Metanephros (tissue), 2 donors: ENCODE measurements around a stretch of chr1.

DNA sequence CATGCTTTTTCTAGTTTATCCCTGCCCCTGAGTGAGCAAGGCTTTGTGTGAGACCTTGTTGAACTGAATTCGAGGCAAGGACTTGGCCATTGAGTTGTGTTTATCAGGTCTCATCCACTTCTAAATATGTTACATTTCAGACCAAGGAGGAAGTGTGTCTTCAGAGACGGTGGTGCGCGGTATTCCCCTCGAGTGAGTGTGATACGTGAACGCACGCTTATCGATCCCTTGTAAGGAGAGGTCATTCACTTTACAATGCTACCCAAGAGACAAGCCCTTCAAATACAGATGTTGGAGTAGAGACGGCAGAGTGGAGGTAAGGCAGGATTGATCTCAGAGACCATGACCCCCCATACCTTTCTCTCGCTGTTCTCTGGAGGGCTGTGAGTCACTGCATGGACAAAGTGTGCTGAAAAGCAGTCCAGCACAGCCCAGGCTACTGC is 16.5 kb upstream of the MTARC1 start:
- RAMPAGE, long total RNA = no peak

GRCh38 chr1:220785850-220786640 is 668 bp upstream of the MTARC1 start:
- RAMPAGE, long total RNA = no peak

DNA sequence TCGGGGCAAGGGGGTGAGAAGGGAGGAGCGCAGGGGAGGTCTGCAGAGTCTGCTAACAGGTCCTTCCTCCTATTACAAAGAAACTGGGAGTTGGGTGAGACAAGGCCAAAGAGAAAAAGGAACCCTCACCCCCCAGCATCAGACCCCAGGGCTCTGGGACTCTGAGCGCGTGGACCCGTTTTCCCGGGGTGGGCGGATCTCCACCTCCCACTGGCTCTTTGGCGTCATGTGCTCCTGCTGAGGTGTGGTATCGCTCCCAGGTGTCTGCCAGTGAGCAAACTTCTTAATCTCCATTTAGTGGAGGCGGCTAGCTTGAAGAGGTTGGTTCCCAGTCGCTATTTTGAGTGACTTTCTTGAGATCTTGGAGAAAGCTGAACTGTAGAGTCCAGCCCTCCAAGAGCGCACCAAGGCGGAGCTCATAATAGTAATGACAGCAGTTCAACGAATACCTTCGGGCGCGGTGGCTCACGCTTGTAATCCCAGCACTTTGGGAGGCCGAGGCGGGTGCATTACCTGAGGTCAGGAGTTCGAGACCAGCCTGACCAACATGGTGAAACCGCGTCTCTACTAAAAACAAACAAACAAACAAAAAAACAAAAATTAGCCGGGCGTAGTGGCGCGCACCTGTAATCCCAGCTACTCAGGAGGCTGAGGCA is 674 bp downstream of the MTARC1 start:
- RAMPAGE, long total RNA = no peak

DNA sequence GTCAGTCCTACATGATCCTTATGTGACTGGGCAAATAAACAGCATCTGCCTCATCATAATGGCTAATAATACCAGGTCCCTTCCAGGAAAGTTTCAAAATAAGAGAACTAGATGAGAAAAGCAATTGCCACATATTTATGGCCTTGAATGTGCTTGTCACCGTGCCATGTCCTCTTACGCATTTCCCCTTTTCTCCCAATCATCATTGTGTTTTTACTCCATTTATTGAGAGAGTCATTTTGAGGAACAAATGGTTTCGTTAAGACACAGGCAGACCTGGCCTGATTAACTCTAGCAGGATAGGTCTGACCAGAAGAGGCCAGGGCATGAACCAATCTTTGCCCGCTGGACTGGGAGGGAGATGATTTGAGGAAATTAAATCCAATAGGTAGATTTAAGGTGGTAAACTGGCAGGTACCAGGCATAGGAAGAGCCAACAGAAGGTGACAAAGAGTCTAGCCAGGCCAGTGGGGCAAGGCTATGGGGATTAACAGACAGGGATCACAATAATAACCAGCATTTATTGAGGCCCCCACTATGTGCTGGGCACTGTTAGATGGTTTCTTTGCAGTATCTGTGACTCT is 121.4 kb downstream of the HLX start:
- RAMPAGE, long total RNA = no peak

DNA sequence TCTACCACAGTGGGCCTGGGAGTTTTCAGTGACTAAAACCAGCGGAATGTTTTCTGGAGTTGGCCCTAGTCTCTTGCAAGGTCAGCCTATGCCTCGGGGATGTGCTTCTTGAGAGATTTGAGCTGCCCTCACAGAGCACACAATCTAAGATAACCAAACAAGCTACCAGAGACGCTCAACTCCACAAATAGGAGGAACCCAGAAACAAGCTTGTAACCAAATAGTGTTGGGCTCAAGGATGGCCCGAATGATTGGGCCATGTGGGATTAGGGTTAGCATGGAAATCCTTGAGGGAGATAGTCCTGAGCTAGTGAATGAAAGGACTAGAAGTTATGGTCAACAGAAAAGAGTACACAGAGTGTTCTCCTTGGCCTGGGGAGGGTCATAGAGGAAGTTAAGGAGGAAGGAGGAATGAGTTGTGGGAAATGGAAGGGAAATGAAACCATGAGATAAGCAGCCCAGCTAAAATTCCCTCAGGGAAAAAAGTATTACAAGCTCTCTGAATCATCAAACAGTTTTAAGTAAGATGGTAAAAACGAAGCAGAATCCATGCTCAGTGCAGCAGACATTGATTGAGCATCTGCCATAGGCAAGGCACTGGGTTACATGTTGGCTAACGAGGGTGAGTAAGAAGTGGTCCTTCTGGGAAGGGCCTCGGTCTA is 219.1 kb downstream of the HLX start:
- RAMPAGE, long total RNA = no peak

DNA sequence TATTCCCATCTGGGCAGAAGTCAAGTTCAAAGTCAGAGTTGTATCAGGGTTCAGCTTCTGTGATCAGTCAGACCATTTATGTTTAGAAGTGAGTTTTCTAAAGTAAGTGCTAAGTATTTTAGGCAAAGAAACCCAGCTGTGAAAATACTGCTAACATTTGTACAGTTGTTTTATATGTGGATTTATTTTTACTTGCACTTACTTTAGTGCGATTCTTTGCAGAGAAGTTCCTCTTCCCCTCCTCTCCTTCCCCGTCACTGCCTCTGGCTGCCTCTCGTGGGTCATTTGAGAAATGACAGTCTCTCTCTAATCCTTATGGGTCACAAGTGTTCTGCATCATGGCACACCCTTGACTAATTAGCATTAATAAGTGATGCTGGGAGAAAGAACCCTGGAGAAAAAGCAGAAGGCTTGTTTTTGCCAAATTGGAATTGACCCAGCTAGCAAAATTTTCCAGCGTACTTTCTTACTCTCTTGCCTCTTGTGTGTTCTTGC is 301.3 kb downstream of the DUSP10 start:
- RAMPAGE, long total RNA = no peak

- RAMPAGE, long total RNA = no peak
These were observed 189.1 kb downstream of the DUSP10 start for GRCh38 chr1:221552731-221553304.

DNA sequence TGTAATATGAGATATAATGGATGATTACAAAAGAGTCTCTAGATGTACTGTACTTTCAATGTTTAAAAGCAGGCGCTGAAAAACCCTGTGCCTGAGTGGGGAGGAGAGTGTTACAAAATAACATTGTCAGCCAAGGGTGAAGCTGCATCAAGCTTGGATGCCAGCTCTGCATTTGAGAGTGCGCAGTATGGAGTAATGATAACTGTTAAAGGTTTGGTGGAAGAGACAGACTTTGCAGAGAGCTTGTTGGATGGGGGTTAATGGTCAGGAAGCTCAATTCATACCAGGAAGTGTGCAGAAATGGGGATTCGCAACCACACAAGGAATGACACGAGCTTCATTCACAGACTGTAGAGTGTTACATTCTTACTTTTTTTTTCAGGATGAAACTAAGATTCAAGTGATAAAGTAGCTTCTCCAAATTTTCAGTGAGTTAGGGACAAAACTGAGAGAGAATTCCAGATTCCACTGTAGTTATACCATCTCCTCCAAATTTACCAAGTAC is 120.7 kb downstream of the DUSP10 start:
- RAMPAGE, long total RNA = no peak

DNA sequence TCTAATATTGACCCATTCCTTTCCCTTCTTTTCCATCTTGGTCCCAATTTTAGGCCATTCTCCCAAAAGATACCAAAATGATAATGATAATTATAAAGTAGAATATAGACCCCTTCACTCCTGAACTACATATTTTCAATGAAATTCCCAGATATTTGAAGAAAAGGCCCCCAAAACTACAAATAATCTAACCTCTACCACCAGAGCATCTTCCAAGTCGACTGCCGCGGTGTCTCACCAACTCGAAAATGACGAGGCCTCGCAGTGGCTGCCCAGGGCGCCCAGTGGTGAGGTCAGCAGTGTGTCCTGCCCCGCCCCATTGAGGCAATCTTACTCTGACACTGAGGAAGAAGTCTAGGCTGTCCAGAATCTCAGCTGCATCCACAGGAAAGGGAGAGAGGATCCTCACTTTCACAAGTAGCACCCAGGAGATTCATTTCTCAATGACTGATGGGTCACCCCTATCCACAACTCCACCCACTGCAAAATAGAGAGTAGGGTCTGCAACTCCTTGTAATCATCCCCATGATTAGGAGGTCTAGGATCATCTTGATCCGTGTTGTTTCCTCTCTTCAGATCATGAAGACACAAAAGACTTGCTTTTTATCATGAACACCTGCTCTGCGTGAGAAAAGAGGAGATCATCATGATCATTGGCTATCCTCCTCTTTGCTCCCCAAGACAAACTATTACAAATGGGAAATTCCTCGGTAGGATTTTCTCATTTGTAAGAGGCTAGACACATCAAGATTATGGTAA is 5.1 kb downstream of the DUSP10 start:
- RAMPAGE, long total RNA = no peak

- RAMPAGE, long total RNA = no peak
These were observed 223.3 kb upstream of the DUSP10 start for GRCh38 chr1:221965126-221965699.

DNA sequence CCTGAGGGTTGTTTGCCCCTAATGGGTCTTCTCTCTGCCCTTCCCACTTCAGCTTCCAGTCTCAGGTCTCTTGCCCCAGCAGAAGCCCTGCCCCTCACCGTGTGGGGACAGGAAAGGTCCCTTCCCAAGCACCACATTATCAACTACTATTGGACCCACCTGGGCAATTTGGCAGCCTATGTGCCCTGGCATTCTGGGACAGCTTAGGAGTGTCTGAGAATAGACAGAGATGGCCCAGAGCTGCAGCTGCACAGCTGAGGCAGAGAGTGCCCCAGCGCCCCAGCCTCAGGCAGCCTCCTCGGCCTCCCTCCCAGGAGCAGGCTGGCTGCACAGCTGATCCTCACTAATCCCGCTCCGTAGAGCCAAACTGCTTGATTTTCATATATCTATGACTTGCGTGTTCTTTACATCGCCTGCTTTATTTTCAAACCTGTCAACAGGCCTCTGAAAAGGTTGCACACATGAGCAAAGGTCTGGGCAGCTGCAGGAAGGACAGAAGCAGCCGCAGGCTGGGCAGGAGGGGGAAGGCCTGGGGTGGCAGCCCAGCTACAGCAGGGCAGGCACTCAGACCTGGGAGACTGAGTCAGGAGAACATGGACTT is 301.5 kb upstream of the DUSP10 start:
- RAMPAGE, long total RNA = no peak

DNA sequence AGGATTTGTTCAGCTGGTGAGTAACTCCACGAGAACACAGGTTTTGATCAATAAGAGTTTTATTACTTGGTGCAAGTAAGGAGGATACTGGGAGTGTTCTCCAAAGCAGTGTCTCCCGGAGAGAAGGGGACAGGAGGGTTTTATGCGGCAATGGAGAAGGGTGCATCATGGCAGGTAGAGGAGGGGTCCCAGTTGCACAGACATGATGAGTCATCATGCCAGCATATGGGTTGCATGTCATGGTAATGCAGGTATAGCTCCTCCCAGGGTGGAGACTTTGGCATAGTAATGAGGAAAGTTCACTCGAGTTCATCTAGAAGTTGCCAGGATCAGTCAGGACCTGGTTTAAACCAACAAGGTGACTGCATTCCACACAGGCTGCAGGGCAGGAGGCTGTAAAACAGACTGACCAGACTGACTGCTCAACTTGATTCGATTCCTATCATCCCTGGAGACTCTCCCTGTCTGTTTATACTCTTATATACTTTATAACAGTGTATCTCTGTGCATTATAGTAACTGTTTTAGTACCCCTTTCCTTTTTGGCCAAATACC is 355.7 kb upstream of the DUSP10 start:
- RAMPAGE, long total RNA = no peak

DNA sequence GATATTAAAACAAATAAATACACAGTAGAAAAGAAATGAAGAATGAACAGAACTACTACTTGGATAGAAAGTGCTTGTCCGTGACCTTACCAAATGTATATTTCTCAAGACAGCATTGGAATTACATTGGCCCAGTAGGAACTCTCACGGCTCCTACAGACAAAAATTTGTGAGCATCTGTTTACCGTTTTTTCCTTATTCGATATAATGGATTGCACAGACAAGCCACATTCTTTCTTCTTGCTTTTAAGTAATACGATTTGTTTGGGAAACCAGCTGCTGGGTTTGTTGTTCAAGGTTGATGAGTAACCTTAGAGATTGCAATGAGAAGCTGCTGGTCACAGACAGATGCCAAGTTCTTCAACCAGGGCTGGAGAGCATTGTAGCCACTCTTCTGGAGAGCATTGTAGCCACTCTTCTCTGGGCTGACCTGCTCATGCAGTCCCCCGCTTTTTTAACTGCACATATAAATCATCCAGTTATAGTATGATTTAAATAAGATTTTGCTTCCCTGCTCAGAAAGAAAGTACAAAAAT is 1.4 kb upstream of the MIA3 start:
- RAMPAGE, long total RNA = no peak

DNA sequence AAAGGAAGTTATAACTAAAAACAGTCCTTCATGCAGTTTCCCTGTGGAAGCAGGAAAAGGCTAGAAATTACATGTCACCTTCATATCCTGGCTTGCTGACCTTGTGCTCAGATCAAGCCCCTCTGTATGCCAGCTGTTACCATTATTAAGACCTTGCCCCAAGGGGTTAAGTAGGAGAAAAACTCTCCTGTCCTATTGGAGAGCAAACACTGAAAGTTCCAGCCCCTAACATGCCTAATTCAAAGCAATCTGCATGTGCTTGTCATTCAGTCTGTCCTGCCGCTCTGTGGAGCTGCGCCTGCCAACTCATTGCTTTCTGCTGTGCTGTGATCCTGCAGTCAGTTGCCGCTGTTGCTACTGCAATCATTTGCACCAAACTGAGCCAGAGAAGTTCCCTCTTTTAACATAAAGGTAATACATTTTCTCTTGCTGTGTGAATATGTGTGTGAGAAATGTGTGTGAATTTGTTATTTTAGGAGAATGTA is 113.4 kb downstream of the DISP1 start:
- RAMPAGE, long total RNA = no peak

DNA sequence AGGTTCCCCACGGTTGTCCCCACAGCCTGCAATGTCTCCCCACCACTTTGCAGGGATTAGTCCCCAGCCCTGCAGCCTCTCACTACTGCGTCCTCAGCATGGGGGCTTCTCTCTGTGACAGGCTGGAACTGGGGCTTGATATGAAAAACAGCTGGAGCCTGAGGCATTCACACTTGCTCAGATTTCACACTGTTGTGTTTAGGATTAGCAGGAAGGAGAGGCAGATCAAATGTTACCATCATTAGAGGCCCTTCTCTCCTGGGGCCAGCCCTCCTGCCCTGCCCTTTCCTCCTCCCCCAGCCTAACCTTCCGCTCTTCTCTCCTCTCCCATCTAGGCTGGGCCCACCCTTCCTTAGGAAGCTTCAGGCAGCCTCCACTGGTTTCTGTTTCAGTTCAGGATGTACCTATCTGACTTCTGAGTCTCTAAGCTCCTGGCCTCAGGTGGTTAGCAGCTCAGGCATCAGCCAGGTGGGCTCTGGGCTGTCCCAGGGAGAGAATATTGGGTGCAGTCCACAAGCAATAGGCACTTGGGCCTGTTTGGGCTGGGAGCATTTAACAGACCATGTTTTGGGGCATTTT is 119.9 kb downstream of the TLR5 start:
- RAMPAGE, long total RNA = no peak

- RAMPAGE, long total RNA = no peak
These were observed 5.5 kb downstream of the TLR5 start for GRCh38 chr1:223137410-223138060.

DNA sequence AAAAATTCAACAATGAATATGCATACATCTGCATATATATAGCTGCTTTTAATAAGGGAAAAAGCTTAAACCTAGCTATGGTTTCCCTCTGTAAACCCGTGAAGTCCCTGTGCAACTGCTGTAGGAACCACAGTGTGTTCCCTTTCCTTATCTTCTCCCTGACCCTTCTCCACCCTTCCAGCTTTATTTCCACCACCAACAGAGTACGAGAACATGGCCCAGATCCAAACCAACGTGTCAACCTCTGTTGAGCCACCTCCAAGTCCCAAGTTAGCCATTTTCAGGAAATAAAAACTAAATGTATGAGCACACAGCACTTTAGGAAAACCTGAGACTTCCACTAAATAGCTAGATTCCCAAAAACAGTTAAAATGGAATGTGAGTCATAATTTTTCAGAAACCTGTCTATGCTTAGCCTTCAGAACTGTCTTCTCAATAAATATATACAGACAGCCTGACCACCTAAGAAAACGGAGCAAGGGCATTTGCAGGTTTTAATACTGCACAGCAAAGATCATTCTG is 20.2 kb downstream of the SUSD4 start:
- RAMPAGE, long total RNA = no peak

DNA sequence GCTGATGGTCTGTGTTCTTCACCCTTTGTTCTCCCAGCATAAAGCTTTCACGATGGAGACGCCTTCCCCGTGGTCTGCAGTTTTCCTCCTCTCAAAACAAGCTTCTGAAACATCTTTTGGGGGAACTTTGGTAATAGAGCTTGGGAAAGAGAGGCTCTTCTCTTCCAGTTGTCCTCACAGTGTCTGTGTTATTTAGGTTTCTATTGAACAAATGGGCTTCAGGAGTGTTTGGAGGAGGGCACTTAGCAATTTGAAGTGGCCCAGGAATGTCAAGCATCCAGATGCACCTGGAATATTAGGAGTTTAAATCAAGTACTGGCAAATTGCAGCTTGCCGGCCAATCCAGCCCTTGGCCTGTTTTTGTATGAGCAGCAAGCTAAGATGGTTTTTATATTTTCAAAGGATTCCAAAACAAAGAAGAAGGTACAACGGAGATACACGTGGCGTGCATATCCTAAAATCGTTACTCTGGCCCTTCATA is 94.6 kb downstream of the CCDC185 start:
- RAMPAGE, long total RNA = no peak

- RAMPAGE, long total RNA = no peak
These were observed 20.8 kb downstream of the CAPN2 start for GRCh38 chr1:223732882-223733721.

DNA sequence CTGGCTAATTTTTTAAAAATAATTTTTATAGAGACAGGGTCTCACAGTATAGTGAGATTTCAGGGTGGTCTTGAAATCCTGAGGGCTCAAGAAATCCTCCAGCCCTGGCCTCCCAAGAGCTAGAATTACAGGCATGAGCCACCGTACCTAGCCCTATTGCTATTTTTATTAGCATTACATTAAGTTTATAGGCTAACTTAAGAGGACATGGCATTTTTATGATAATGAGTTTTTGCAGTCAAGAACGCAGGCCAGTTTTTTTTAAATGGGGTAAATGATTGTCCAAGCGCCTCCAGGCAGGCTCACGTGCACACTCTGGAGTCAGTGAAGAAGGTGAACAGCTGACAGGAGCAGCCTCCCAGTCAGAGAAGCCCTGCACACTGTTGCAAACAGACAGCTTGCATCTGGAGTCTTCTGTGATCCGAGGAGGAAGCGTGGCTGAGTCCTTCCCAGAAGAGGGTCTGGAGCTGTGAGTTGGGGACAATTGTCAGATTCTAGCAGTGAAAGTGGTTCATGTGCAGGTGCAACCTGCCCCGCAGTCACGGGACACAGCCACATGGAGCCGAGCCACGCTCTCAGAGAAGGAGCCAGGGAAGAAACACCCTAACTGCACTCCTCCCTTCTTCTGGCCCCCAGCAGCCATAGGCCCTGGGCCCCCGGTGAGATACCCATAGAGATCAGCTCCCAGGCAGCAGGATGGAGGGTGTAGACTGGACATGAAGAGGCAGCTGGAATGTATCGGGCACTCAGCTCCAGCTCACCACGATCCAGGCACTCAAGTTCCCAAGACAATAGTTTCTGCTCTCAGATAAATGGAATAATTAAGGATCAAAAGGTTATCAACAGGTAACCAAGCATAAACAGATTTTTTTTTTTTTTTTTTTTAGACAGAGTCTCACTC is 26.2 kb downstream of the CAPN2 start:
- RAMPAGE, long total RNA = no peak